ENCODE data around the gene ANKRD11.

GRCh38 chr16:89322683-89323397, 105.3 kb downstream of the ZNF778 start:
- PRO-cap, 6 experiments = no peak in any of the 6 experiments
- RAMPAGE, long total RNA, 2 experiments = no peak in any of the 2 experiments
- RRBS = 21% methylated on average over 2 of the region's 21 CpGs

DNA sequence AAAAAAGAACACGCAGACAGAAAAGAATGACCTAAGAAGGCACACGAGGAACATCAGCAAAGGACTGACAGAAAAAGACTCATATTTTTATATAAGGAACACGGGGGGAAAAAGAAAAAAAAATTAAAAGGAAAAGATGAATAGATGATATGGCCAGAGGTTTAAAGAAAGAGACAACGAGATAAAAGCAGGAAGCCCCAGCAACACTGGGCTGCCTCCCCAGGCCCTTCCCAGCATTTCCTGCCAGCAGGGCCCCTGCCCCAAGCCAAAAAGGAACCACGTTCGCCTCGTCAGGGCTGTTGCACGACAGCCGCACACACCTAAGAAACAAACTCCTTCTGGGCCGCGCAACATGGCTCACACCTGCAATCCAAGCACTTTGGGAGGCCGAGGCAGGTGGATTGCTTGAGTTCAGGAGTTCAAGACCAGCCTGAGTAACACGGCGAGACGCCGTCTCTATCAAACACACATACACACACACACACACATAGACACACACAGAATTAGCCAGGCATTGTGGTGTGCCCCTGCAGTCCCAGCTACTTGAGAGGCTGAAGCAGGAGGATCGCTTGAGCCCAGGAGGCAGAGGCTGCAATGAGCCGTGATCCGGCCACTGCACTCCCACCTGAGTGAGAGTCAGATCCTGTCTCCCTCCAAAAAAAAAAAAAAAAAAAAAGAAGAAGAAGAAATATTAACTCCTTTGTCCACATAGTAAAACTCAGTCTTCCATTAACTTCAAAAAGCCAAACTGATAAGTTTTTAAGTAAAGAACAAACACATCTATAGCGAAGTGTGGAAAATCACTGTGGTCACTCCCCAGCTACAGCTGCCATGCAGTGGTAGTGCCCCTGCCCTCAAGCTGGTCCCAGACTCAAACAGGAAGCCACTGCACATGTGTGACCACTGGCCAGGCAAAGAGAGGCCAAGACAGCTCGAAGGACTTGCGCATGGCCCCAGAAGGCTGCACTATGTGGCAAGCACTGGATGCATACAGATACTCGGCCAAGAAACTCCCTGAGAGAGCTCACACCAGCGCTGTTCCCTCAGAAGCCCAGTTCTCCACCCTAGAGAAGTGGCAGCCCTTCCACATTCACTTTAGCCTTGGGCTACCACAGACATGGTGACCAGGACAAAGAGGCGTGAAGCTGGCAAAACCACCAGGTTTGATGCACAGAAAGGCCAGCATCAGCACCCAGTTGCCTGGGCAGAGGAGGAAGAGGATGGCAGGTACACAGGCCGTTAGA, 82.7 kb downstream of the ANKRD11 start:
- PRO-cap, 6 experiments = no peak in any of the 6 experiments
- RAMPAGE, long total RNA, 2 experiments = no peak in any of the 2 experiments
- RRBS = no CpG with 5 or more reads among the region's 26 CpGs

GRCh38 chr16:89446539-89447186, 43.7 kb downstream of the ANKRD11 start:
- PRO-cap, 6 experiments = no peak in any of the 6 experiments
- RAMPAGE, long total RNA, 2 experiments = no peak in any of the 2 experiments
- RRBS = no CpG with 5 or more reads among the region's 14 CpGs

DNA sequence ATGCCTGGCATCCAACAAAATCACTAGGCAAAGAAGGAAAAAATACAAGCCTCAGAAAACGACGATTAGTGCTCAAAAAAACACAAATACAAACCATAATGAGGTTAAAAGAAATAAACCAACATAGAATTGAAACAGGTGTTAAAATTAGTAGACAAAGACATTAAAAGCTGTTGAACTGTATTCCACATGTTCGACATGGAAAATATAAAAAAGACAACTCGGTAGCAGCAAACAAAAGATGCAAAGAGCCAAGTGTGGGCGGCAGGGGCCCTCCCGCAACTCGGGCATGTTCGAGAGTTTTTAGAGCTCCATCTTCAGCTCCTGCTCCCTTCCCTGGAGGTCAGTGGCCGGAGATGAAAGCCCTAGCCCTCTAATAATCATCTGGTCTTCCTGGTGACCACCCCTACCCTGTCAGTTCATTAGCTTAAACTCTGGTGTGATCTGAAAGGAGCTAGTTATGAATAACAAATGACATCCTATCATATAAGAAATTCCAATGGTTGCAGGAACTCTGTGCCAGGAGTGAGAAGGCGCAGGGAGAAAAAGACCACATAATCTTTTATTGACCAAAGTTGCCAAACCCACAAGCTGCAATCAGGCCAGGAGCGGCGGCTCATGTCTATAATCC, 23.7 kb downstream of the ANKRD11 start:
- PRO-cap, 6 experiments = no peak in any of the 6 experiments
- RAMPAGE, long total RNA, 2 experiments = no peak in any of the 2 experiments
- RRBS = no CpG with 5 or more reads among the region's 12 CpGs

- PRO-cap, 6 experiments = no peak in any of the 6 experiments
- RAMPAGE, long total RNA, 2 experiments = no peak in any of the 2 experiments
- RRBS = no CpG with 5 or more reads among the region's 24 CpGs
These were observed 11.7 kb downstream of the ANKRD11 start for GRCh38 chr16:89478315-89479422.

DNA sequence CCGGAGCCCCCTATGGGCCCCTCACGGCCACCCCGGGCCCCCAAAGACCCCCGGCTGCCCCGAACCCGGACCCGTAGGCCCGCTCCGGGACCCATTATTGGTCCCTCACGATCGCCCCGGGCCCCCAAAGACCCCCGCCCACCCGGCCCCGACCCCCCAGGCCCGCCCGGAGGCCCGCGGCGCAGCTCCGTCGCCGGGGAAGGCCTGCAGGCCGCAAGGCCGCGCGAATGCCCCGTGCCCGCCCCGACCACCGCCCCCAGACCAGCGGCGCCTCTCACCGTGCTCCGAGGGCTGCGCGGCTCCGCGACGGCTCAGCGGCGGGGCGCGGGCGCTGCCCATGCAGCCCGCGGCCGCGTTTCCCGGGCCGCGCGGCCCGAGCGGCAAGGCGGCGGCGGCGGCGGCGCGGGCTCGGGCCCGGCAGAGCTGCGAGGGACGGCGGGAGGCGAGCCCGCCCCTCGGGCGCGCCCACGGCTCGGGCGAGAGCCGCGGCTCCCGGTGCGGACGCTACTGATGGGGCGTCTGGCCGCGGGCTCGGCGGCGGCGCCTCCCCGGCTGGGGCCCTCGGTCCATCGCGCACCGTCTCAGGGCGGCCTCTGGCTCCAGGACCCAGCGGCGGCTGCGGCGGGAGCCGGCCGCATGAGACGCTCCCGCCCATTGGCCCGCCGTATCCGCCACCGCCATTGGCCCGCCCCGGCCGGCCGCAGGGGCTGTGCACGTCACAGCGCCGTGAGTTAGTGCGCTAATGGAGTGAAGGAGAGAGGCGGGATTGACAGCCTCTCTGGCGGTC, at the start of gene ANKRD11:
ANKRD11 (minus strand) TSS at position 595 of the 787 bp plus-strand sequence.
- PRO-cap, 6 experiments = peak in 6 of 6 experiments; most common minus-strand start position 595 of the sequence (in 6)
- RAMPAGE, long total RNA, 2 experiments = no peak in any of the 2 experiments
- RRBS = 1% methylated on average over 55 of the region's 115 CpGs

- PRO-cap, 6 experiments = peak in 3 of 6 experiments; most common plus-strand start chr16:89525479 (in 3)
- RAMPAGE, long total RNA, 2 experiments = no peak in any of the 2 experiments
- RRBS = no CpG with 5 or more reads among the region's 14 CpGs
These were observed 17.0 kb downstream of the SPG7 start for GRCh38 chr16:89525155-89525719.

DNA sequence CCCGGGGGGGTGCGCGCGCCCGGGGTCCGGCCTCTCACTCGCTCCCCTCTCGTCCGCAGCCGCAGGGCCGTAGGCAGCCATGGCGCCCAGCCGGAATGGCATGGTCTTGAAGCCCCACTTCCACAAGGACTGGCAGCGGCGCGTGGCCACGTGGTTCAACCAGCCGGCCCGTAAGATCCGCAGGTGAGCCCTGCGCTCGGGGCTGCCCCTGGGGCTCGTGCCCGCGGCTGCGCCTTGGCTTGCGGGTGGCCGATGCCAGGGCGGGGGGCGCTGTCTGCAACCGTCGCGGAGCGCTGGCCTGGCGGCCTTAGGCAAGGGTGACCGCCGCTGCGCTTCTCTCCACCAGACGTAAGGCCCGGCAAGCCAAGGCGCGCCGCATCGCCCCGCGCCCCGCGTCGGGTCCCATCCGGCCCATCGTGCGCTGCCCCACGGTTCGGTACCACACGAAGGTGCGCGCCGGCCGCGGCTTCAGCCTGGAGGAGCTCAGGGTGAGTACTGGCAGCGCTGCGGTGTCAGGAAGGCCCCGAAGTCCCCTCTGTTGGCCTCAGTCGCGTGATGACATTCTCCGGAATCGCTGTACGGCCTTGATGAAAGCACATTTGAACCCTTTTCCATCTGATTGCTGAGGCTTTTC, 516 bp downstream of the RPL13 start:
- PRO-cap, 6 experiments = peak in 4 of 6 experiments; most common plus-strand start position 549 of the sequence (in 4)
- RAMPAGE, long total RNA, 2 experiments = no peak in any of the 2 experiments
- RRBS = 4% methylated on average over 14 of the region's 68 CpGs

DNA sequence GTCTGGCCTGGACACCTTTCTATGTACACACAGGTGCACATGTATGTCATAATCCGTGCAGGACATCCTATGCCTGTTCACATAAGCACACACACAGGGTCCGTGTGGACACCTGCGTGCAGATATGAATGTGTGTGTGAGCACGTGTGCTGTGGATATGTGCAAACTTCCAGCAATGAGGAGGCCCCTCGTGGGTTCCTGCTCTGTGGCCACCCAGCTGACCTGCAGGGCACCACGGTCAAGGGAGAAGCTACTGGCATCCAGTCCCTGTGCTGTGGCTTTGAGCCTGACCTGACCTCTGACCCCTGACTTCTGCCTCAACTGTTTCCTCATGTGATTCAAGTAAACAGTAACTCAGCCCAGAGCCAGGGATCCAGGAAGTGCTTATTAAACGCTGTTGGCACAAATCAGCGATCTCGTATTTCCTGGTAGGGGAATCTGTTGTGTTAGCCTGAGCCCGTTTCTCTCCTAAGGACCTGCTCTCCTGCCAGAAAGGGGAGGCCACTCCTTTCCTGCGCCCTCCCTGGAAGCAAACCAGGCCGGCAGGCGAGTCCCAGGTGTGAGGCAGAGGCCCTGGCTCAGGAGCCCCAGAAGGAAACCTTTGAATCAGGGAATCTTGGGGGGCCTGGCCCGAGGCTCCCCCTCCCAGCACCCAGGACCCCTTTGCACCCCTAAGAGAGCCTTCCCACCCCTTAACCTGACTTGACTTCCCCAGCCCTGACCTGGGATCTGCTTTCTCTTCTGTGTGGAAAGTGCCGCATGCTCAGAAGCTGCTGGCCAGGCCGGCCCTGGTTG, 6.6 kb downstream of the CPNE7 start:
- PRO-cap, 6 experiments = no peak in any of the 6 experiments
- RAMPAGE, long total RNA, 2 experiments = no peak in any of the 2 experiments
- RRBS = no CpG with 5 or more reads among the region's 16 CpGs

DNA sequence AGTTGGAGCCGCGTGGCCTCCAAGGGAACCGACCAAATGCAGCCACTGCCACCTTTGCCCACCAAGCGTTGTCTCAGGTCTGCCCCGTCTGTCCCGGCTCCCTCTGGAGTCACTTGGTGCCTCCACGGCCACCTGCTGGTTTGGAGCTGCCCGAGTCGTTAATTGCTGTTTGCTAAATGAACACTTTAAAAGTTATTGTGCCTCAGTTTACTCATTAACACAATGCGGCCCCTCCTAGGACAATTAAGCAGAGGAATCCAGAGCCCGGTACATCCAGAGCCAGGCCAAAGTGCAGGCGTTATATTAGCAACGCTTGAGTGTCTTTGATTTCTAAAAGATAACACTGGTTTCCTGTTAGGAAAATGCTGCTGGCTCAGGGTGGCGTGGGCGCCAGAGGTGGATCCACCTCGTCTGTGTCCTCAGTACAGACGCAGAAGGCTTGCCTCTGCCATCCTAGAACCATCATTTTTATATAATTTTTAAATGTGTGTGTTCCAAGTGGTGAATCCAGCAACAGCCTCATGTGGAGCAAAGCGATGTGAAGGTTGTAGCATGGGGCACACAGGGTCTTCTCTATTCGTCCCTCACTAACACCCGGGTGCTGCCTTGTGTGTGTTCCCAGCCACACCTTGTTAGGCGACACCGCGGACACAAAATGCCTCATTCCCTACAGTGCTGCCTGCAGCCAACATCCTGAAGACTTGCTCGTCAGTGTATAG, 5.0 kb upstream of the DPEP1 start:
- PRO-cap, 6 experiments = no peak in any of the 6 experiments
- RAMPAGE, long total RNA, 2 experiments = no peak in any of the 2 experiments
- RRBS = no CpG with 5 or more reads among the region's 24 CpGs

DNA sequence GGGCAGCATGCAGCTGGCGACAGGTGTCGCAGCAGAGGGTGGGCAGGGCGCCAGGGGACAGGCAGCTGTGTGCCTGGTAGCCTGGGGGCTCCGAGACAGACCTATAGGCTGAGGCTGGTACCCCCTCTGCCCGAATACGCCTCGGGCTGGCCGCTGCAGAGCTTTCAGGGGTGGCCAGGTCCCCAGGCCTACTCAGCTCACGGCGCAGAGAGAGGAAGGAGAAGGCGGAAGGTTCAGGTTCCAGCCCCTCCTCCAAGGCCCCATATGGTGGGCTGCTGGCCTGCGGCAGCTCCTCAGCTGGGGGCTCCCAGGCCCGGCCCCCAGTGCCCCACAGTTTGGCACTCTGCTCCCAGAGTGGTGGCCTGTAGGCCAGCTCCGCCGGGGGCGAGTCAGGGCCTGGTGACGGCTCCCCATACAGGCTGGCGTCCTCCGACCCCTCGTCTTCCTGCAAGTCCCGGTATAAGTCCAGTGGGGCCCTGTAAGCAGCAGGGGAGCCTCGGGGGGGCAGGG, 4.0 kb downstream of the SPATA2L start:
- PRO-cap, 6 experiments = no peak in any of the 6 experiments
- RAMPAGE, long total RNA, 2 experiments = no peak in any of the 2 experiments
- RRBS = 76% methylated on average over 7 of the region's 22 CpGs

DNA sequence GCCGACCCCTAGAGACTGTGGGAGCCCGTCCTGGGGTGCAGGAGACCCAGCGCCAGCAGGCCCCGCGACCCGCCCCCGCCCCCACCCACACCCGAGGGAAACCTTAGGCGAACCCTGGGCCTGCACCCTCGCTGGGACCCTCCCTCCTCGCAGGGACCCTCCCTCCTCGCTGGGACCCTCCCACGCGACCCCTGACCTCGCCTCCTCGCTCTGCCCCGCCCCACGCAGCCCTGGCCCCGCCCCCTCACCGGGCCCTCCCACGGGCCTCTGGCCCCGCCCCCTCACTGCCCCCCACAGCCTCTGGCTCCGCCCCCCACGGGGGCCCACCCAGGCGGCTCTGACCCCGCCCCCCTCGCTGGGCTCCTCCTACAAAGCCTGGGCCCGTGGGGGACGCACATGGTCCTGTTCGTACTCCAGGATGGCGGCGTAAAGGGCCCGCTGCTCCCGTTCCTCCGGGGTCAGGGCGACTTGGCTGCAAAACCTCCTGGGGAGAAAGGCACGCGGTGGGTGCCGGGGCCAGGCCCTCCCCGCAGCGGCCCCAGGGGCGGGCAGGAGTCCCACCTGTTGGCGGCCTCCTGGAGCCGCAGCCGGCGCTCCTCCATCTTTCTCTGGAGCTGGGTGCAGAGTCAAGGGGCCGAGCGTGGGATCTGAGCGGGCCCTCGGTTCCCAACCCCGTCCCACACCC, 9.1 kb downstream of the VPS9D1 start:
- PRO-cap, 6 experiments = peak in 2 of 6 experiments; most common plus-strand start position 409 of the sequence (in 2)
- RAMPAGE, long total RNA, 2 experiments = no peak in any of the 2 experiments
- RRBS = 7% methylated on average over 15 of the region's 51 CpGs

DNA sequence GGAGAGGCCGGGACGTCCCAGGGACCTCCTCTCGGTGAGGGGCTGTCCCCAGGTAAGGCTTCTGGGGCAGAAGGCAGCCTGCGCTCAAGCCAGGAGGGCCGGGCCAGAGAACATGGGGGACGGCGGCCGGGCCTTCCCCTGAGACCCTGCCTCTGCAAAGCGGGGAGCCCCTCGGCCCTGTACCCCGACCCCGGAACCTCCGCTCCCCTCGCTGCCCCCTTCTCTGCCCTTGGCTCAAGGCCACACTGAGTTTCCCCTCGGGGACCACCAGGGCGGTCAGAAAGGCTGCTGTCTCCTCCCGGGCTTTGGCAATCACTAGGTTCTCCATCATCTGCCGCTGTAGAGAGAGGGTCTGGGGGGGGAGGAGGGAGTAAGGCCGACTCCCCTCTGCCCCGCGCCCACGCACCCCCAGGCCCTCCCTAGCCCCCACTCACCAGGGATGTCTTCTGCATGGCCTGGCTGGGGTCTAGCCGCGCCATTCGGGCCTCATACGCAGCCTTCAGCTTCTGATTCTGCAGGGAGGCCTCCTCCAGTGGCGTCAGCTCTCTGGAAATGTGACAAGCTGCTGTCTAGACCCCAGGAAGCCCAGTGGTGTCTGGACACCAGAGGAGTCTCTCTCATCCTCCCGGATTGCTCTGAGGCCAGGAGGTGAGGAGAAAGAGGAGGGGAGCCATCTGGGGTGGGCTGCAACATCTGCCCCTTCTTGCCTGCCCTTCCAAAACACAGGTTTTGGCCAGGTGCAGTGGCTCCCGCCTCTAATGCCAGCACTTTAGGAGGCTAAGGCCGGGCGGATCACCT, 8.3 kb downstream of the VPS9D1 start:
- PRO-cap, 6 experiments = no peak in any of the 6 experiments
- RAMPAGE, long total RNA, 2 experiments = no peak in any of the 2 experiments
- RRBS = 11% methylated on average over 14 of the region's 31 CpGs

- PRO-cap, 6 experiments = no peak in any of the 6 experiments
- RAMPAGE, long total RNA, 2 experiments = no peak in any of the 2 experiments
- RRBS = no CpG with 5 or more reads among the region's 17 CpGs
These were observed 6.5 kb downstream of the ZNF276 start for GRCh38 chr16:89727603-89728392.

- PRO-cap, 6 experiments = no peak in any of the 6 experiments
- RAMPAGE, long total RNA, 2 experiments = no peak in any of the 2 experiments
- RRBS = no CpG with 5 or more reads among the region's 30 CpGs
These were observed 23.4 kb downstream of the ZNF276 start for GRCh38 chr16:89744504-89745391.

DNA sequence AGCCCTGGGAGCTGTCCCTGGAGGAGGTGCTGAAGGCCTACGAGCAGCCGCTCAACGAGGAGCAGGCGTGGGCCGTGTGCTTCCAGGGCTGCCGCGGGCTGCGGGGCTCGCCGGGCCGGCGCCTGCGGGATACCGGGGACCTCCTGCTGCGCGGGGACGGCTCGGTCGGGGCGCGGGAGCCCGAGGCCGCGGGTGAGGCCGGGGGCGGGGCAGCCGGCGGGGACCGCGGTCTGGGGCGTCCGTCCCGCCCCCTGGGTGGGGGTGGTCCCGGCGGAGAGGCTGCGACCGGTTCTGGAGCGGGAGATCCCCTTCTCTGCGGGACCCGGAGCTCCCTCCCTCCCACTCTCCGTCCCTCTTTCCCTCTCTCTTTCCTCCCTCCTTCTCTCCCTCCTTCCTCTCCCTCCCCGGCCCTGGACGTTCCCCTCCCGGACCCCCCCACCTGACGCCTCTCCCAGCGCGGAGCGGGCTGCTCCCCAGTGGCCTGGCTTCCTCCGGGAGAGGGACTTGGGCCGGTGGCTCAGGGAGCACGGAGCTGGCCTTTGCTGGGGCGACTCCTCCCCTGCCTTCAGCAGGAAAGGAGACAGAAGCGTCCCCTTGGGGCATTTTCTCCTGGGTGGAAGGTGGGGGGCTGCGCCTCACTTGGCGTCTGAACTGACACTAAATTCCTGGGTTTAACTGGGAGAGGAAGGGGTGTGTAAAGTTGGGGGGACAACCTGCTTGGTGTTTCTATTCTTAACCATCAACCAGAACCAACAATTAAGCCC, 510 bp downstream of the SPIRE2 start:
- PRO-cap, 6 experiments = no peak in any of the 6 experiments
- RAMPAGE, long total RNA, 2 experiments = no peak in any of the 2 experiments
- RRBS = 3% methylated on average over 32 of the region's 55 CpGs

- PRO-cap, 6 experiments = no peak in any of the 6 experiments
- RAMPAGE, long total RNA, 2 experiments = no peak in any of the 2 experiments
- RRBS = no CpG with 5 or more reads among the region's 18 CpGs
These were observed 20.1 kb upstream of the TCF25 start for GRCh38 chr16:89853242-89853752.

DNA sequence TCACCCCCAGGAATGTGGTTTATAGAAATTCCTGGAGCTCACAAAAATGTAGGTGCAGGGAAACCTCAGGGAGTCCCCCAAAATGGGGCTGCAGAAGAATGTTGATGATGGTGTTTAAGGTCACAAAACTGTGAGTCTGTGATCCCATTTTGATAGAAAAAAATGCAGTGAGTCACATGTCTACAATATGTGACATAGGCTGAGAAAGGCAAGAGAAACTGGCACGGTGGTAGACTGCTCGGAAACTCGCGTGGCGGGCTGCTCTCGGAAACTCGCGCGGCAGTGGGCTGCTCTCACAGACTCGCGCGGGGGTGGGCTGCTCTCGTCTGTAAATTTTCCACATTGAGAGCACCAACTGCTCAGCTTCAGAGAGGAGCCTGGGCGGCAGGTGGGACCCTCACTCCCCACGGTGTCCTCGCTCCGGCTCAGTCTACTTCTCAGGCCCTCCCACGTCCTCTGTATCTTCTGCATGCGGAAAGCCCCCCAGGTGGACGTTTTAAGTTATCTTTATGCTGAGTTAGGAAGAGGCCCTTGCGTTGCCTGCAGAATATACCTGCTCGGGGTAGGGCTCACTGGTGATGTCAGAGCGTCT, 18.6 kb upstream of the MC1R start:
- PRO-cap, 6 experiments = no peak in any of the 6 experiments
- RAMPAGE, long total RNA, 2 experiments = no peak in any of the 2 experiments
- RRBS = no CpG with 5 or more reads among the region's 23 CpGs

GRCh38 chr16:89903882-89904284, 14.8 kb upstream of the MC1R start:
- PRO-cap, 6 experiments = peak in 1 of 6 experiments; most common plus-strand start chr16:89904210 (in 1); most common minus-strand start chr16:89903961 (in 1)
- RAMPAGE, long total RNA, 2 experiments = no peak in any of the 2 experiments
- RRBS = no CpG with 5 or more reads among the region's 12 CpGs

DNA sequence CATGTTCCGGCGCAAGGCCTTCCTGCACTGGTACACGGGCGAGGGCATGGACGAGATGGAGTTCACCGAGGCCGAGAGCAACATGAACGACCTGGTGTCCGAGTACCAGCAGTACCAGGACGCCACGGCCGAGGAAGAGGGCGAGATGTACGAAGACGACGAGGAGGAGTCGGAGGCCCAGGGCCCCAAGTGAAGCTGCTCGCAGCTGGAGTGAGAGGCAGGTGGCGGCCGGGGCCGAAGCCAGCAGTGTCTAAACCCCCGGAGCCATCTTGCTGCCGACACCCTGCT, 12.4 kb downstream of the TUBB3 start:
- PRO-cap, 6 experiments = no peak in any of the 6 experiments
- RAMPAGE, long total RNA, 2 experiments = no peak in any of the 2 experiments
- RRBS = no CpG with 5 or more reads among the region's 23 CpGs